ENCODE measurements around a stretch of chr1.

GRCh38 chr1:59139394-59139862, 157.5 kb upstream of the FGGY start:
- PRO-cap: no peak

DNA sequence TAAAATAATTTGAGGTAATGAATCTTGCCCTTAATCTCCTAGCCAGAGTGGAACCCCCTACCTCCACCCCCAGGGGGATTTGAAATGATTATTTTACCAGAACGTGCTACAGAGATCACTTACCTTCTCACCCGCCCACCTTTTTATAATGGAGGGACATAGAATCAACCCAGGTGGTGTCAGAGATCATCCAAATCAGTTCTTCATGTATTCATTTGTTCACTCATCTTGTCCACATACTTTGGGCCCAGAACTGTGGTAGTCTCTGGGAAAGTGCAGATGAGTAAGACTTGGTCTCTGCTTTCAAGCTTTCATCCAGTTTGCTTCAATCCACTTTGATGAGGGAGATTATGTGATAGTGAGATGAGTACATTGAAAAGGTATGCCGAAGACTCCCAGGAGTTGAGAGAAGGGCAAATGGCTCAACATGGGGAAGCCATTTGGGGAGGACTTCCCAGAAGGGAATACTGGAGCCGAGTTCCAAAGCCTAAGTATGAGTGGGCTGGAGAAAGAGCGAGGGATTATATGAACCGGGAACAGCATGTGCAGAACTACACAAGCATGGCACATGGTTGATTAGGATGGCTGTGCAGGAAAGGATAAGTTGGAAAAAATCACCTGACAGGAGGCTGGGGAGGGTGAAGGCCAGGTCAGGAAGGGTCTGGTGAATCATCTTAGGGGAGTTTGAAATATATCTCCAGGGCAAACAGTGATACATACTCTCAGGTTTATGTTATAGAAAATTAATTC, 2.0 kb downstream of the FGGY start:
- PRO-cap: no peak

DNA sequence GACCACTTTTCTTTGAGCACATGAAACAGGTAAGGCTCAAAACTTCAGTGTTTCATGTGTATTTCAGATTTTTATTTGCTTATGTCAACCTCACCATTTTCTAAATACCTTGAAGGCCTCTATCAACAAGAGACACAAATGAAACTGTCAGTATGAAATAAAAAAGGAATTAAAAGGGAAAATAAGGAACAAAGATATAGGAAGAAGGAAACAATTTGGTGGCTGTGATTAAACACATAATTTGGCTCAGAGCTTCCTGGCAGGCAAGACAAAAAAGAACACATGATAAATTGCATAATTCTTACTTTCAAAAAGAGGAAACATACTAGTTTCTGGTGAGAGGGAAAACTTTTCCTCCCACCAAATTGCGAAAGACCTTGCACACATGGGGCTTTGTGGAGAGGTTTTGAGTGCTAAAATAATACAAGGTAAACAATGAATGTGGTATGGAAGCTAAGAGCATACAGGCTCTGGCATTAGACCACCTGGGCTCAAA, 140.3 kb upstream of the HOOK1 start:
- PRO-cap: no peak

DNA sequence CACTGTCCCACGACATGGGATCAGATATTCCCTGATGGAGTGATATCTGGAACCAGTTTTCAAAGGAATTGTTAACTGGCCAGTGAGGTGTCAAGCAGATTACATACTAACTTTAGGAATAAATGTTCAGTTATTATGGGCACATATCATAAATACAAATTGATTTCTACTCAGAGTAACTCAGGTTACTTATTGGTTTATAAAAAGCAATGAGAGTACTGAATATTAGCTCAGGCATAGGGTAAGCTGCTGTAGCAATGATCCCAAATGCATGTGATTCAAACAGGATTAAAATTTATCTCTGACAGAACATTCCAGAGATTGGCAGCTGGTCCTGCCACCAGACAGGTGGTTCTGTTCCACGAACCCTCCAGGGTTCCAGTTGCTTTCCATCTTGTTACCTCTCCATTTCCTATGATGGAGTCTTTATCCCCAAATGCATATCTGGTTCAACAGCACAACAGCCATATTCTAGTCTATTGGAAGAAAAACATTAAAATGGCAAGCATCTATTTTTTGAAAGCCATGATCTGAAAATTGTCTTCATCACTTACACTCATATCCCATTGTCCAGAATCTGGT, 10.3 kb upstream of the CYP2J2 start:
- PRO-cap: no peak

- PRO-cap: no peak
These were observed 416.6 kb upstream of the C1orf87 start for GRCh38 chr1:60489867-60490903.

GRCh38 chr1:60825384-60826120, 256.8 kb upstream of the NFIA start:
- PRO-cap: no peak

DNA sequence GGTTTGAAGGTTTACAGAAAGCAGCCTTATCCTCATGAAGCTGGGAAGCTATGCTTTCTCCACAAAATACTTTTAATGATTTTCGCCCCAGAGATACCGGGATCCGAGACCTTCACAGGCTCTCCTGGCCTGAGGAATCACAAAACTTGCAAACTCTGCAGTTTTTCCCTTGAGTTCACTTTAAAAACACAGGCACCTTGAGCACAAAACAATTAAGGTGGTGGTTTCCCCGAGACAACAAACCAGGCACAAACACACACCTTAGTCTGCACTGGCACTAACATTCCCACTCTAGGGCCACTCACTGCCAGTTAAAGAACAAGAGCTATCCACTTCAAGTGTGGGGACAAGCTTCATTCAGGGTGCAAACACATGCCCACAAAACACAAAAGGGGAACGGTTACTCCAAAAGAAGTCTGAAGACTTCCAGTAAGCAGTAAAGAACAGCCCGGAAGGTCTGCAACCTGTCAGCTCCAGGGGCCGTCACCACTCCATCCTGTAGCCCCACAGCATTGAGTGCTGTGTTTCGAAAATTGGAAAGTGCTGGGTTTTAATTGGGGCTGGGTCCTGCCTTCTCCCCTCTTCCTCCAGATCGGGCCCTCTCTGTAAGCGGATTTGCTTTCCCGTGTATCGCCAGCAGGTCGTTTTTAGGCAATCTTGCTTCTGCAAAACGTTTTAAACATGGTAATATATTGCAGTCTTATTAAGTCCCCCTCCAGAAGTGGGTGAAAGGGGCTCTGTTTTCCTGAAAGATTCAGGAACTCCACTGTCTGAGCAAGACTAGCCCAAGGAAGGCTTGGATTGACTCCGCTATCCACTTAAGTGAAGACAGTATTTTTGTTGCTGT, 29.5 kb upstream of the NFIA start:
- PRO-cap: no peak

DNA sequence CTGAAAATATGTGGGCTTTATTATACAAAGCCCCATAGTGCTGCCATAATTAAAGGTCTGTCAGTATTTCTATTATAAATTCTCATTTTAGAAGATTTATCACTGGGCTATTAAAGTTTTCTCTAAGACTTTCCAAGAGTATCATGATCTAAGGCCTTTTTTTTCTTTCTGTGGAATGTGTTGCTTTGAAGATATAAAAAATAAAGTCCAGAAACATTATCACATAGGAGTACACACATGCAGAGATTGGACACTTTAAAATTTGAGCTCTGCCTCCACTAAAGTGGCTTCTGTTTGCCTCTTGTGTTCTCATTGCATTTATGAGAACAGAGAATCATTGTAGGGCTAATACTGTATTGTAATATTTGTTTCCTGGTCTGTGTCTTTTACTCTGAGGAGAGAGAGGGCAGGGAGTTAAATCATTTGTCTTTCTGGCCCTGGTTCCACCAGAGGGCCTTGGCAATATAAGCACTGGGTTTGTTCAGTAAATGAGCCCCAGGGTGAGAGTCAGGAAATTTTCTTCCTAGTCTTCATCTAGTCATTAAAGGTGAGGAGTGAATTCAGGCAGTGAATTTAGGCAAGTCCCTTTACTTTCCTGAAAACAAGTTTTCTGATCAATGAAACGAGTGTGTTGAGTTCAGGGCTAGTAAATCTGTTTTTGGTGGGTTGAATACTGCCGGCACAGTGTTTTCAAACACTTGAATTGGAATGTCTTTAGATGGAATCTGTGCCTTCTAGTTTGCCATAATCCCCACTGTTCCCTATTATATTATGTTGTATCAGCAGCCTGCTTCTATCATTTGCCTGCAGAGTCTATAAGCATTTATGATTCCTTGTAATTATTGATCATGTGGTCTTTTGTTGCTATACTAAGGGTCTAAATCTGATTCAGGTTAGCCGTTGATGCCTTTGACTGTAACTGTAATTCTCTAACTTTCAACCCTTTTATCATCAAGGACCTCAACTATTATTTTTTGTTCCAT, 70.4 kb downstream of the NFIA start:
- PRO-cap: no peak

- PRO-cap: no peak
These were observed 120.8 kb downstream of the NFIA start for GRCh38 chr1:61203048-61203754.

DNA sequence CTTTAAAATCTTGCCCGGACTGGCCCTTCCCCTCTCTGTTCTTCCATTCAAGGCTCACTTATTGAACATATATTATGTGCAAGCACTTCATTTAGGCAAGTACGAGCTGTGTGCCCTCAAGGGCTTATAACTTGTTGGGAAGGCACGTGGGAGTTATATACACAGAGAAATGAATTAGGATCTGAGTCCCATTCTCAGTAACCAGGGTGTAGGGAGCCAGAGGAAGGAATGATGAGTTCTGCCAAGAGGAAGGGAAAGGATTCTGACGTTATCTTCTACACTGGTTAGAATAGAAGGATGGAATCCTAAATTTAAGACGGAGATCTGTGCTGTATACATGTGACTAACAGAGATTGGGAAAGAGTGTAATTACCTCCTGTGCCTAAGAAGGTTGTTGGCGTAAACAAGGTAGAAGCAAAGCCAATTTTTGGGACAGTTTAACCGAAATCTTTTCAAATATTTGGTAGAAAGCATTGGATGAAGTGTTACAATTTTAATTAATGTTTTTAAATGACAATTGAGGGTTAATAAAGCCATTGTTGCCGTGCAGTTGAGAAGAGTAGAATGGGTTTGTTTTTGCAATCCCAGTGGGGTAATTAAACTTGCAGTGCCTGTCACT, 177.1 kb downstream of the NFIA start:
- PRO-cap: unidirectional peak, minus-strand start at position 286 of the sequence

DNA sequence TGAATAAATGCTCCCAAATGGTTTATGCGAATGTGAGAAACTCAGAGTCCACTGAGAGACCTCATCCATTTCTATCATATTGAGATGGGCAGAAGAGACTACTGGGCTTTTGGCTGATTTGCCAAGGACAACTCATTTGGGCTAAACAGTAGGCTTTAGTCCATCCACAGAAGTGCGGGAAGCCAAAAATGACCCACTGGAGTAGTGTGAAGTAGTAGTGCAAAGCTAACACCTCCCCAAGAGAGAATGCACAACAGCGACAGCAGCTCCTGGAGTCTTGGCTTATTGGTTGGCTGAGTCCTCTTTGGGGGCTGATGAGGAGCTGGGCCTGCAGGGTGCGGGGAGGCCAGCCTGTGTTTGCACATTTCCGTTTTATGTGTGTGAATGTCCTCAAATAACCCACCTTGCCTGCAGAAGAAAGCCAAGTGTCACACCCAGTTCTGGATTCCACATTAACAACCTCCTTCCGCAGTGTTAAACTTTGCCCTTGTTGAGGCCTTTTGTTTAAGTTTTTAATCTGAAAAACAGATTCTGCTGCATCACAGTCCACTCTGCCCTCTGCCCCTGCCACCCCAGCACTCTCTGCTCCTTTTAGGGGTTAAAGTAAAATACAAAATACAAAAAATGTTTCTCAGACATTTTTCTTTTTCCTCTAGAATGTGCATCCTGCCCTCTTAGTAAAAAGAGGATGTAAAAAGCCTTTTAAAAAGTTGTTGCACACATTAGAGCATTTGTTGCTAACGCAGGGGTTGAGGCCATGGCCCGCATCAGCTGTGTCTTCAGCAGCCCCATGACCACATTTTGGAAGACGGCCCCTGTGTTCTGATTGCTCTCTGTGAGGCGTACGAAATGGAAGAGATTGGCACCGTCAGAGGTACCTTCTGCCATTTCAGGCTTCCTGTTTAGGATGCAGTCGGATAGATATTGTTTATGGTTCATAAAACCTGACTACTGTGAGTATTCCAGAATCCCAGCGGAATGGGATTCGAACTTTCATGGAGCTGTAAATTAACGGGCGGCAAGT, 274.4 kb downstream of the TM2D1 start:
- PRO-cap: no peak

- PRO-cap: no peak
These were observed 233.4 kb downstream of the TM2D1 start for GRCh38 chr1:61491613-61491895.

DNA sequence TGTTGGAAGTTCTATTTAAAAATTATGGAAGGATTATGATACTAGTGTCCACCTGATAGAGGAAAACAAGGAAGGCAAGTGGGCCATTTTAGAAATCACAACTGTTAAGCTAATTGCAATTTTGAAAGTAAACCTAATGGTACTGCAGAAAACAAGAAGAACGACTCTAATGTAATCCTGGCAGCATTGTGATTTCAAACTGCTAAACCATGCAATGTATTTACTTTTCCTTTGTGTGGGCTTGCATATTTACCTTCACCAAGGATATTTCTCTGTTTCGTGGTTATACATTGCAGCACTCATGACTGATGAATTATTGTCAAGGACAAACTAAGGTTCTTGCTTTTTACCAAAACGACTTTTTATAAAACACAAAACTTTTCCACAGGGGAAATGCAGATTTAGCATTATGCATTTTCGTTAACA, 88.1 kb downstream of the TM2D1 start:
- PRO-cap: no peak

DNA sequence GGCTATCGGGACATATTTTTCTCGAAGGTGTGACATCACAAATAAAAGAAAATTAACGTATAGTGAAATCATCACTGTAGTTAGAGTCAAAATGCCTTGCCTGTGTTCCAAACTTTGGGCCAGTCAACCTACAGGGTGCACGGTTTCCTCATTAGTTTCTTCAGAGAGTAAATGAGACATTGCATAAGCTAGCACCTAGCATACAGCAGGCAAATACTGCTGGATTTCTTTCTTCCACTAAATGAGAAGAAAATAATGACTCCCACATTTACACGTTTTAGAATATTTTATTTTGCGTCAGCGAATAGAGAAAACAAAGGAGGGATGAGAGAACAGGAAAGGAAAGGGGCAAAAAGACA, 570 bp upstream of the PATJ start:
- PRO-cap: no peak

DNA sequence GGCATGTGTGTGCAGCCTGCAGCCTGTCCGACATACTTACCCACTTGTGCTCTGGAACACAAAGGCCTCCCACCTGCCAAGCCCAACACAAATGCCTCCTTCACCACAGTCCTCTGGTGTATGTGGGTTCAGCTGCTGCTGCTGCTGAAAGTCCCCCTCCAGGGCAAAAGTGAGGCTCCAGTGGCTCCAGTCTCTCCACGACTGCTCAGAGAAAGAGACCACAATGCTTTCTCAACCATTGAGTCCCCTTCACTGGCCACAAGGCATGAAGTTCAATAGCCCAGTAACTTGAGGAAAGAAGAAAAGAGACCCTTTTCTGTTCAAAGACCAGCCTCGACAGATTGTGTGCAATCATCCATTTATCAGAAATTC, 19.3 kb downstream of the KANK4 start:
- PRO-cap: no peak

DNA sequence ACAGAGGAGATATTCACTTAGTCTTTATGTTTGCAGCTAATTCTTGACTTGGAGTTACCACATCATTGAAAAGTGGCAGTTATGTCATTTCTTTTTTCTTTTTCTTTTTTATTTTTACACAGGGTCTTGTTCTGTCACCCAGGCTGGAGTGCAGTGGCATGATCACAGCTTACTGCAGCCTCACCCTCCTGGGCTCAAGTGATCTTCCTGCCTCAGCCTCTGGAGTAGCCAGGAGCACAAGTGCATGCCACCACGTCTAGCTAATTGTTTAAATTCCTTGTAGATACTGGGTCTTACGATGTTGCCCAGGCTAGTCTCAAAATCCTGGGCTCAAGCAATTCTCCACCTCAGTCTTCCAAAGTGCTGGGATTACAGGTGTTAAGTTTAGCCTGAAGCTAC, 52.1 kb upstream of the KANK4 start:
- PRO-cap: no peak

DNA sequence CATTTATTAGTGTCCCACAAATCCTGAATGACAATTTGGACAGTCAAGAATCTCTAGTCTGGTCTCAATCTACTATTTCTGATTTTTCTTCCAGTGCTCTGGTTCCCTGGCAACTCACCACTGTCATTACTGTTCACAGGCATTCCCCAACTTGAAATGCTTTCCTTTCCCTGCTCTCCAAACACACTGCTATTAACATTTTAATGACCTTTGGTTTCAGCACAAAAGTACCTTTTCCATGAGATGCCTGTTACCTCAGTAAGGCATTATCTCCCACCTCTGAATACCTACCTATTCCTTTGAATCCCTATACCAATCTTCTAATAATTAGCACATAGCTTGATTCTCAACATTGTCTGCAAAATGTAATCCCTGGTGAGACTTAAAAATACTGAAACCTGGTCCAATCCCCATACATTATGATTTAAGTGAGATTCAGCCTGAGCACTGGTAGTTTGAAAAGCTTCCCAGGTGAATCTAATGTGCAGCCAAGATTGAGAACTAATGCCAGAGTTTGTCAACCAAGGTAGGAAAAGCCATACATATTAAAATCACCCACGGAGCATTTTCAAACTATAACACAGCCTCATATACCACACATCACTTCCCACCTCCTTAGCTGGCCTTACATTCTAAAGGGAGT, 11.7 kb upstream of the ANGPTL3 start:
- PRO-cap: no peak

- PRO-cap: no peak
These were observed 37.5 kb upstream of the ATG4C start for GRCh38 chr1:62746492-62746817.

DNA sequence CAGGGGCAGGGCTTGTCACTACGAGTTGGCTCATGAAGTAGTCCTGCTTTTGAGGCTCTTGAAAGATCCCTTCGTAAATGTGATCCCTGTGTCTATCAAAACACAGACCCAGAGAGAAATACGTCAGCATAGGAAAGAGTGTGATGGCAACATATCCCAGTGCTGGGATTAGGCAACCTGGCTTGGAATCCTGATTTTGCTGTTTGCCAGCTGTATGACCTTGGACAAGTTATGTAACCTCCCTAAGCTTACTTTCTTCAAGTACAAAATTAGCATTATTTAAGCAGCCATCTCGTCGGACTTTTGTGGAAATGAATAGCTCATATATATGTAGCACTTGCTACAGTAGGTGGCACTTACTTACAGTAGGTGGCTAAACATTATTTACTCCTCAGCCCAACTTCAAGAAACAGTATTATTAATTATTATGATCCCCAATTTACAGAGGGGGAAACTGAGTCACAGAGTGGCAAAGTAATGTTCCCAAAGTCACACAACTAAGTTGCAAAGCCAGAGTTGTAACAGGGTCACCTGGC, 228.5 kb downstream of the ATG4C start:
- PRO-cap: no peak

DNA sequence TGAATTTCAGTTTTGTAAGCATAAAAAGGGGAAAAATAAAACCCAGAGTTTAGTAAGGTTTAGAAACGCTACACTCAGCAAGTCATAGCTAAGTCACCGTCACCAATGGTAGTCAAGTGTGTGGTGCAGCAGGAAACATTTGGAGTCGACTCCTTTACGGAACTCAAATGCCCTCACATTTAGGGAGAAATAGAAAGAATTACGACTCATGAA, 519 bp upstream of the PGM1 start:
- PRO-cap: no peak